Endometrial microvascular endothelial cells (primary cell): ENCODE results near the genes ZNF470, SMIM17, ZNF264, ZNF805, ZNF134 and ZNF8.

DNA sequence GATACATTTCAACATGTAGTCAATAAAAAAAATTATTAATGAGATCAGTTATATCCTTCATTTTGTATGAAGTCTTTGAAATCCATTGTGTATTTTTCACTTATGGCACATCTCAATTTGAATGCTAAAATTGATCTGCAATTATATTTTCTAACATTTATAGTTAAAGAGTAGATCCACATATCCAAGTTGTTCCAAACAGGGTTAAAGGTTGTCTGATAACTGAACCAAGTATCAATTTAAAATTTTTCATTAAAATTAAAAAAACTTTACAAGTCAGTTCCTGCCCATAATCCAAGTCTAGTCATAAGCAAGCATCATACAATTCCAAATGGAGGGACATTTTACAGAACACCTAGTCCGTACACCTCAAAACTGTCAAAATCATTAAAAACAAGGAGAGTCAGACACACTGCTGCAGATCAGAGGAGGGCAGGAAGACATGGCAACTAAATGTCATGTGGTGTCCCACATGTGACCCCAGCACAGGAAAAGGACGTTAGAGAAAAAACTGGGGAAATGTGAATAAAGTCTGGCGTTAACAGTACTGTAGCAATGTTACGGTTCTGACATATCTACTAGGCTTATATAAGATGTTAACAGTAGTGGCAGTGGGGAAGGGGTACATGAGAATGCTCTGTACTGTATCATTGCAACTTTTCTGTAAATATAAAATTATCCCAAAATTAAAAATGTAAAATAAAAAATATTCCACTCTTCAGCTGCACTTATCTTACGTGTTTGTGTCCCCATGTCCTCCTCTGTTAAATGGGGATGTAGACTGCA is 2.4 kb downstream of the ZSCAN5A start:
- RAMPAGE, long total RNA, result no peak

DNA sequence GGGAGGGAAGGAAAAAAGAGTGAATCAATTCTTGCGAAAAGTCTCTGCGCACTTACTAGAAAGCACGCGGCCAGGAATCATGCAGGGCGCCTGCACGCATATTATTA is 421 bp downstream of the ZSCAN5A start:
- RAMPAGE, long total RNA, result no peak

DNA sequence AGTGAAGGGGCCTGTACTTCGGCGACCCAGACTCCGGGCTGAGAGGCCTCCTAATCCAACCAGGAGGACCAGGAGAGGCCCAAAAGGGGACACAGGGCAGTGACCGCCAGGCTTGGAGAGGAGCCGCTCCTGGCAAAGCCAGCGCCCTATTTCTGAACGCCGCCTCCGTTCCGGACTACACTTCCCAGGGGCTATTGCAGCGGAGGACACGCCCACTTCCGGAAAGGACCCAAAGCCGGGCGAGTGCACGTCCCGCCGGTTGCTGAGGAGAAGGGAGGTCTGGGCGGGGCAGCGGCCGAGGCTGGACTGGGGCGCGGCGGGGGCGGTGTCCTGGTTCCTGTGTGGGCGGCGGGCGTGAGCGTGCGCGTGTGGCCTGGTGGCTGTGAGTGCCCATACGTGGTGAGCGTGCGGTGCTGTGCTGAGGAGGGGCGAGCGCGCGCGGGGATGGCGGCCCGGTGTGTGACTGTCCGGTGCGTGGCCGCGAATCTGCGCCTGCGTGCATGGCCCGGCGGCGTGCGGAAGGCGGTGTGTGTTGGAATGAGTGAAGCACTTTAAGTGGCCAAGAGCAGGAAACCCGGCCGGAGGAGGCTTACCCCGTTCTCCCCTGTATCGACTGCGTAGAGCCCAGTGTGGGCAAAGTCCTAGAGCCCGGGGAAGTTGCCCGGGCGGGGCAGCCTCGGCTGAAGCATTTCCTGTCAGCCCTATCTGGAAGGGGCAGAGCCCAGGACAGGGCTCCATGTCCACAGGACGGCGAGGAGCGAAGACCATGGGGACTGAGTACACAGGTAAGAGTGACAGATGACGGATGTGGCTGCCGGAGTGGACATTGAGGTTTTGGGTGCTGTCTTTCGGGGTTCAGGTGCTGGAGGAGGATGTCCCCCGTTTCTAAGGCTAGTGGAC is at the start of gene ZNF470:
Gene ZNF470, plus strand, starts transcription at position 215 of the 900 bp plus-strand sequence.
- RAMPAGE, long total RNA, result no peak

DNA sequence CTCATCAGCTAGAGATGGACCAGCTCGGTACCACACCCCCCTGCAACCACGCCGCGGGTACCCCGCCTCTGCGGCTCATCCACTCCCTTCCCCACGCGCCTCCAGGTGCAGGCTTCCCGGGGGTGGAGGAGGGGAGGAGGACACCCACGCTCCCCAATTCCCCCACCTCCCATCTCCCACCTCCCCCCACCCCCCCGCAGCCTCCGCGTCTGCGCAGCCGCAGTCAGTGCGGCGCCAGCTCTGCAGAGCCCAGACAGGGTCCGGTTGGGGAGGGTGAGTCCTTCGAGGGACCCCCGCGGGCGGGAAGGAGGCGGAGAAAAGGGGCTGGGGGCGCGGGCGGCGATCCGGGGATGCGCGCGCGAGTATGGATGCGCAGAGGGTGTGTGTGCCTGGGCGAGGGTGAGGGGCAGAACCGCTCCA is at the start of gene SMIM17:
Gene SMIM17, plus strand, starts transcription at position 222 of the 420 bp plus-strand sequence.
- RAMPAGE, long total RNA, result no peak

DNA sequence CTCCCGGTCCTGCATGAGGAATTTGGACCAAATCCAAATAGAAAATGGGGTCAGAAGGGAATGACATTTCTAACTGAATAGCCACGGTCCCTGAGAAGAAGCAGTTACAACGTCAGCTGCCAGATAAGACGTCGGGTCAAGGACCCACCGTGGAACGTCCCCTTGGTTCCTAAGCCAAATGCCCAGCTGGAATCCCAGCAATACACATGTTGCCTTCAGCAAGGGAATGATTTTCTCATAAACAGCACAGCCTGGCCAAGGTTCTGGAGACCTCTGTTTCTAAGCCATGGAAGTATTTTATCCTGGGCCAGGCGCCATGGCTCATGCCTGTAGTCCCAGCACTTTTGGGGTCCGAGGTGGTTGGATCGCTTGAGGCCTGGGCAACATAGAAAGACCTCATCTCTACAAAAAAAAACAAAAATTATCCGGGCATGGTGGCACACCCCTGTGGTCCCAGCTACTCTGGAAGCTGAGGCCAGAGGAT is 109.2 kb upstream of the PEG3 start:
- RAMPAGE, long total RNA, result no peak

GRCh38 chr19:56981317-56981974 is 138.3 kb upstream of the USP29 start:
- RAMPAGE, long total RNA, result no peak

- RAMPAGE, long total RNA, result no peak
Observed at GRCh38 chr19:57191052-57192118, at the start of gene ZNF264. ZNF264 (plus strand) TSS chr19:57191500.

- RAMPAGE, long total RNA, result no peak
Observed at GRCh38 chr19:57240291-57241167, at the start of gene ZNF805. ZNF805 (plus strand) TSS chr19:57240632.

DNA sequence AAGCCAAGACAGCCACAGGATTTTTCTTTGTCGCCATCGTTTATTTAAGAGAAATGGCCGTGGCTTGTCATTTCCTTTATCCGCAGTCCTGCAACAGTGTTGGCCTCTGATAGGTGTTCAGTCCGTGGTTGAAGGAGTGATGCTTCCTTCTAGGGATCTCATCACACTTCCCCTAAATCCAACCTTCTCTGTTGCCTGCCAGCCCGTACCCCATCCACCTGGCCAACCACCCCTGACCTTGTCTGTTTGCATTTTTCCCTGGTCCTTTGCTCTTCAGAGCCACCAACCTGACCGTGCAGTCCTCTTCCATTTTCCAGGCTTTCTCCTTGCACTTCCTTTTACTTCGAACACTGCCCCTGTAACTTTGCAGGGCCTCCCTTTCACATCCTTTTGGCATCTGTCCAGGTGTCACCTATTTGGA is 628 bp downstream of the ZNF460 start:
- RAMPAGE, long total RNA, result no peak

- RAMPAGE, long total RNA, result no peak
Observed at GRCh38 chr19:57577439-57577980, 1.2 kb downstream of the ZNF416 start.

- RAMPAGE, long total RNA, result start-site peak on the plus strand at chr19:57614230-57614266, 25 and 69 reads in 2 replicates
Observed at GRCh38 chr19:57613837-57615142, at the start of gene ZNF134. ZNF134 (plus strand) TSS chr19:57614242.

- RAMPAGE, long total RNA, result no peak
Observed at GRCh38 chr19:57738754-57739252, 7.8 kb upstream of the ZNF776 start.

DNA sequence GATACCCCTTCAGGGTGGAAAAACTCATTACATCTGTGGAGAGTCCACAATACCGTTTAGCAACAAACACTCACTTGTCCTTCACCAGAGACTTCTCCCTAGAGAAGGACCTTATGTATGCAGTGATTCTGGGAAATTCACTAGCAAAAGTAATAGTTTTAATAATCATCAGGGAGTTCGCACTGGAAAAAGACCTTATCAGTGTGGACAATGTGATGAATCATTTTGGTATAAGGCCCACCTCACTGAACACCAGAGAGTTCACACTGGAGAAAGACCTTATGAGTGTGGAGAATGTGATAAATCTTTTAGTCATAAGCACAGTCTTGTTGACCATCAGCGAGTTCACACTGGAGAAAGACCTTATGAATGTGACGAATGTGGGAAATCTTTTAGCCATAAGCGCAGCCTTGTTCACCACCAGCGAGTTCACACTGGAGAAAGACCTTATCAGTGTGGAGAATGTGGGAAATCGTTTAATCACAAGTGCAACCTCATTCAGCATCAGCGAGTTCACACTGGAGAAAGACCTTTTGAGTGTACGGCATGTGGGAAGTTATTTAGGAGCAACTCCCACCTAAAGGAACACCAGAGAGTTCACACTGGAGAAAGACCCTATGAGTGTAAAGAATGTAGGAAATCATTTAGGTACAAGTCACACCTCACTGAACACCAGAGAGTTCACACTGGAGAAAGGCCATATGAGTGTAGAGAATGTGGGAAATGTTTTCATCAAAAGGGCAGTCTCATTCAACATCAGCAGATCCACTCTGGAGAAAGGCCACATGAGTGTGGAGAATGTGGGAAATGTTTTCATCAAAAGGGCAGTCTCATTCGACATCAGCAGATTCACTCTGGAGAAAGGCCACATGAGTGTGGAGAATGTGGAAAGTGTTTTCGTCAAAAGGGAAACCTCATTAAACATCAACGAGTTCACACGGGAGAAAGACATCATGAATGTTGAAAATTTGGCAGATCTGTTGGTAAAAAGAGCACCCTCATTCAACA is 7.4 kb downstream of the ZNF776 start:
- RAMPAGE, long total RNA, result no peak

DNA sequence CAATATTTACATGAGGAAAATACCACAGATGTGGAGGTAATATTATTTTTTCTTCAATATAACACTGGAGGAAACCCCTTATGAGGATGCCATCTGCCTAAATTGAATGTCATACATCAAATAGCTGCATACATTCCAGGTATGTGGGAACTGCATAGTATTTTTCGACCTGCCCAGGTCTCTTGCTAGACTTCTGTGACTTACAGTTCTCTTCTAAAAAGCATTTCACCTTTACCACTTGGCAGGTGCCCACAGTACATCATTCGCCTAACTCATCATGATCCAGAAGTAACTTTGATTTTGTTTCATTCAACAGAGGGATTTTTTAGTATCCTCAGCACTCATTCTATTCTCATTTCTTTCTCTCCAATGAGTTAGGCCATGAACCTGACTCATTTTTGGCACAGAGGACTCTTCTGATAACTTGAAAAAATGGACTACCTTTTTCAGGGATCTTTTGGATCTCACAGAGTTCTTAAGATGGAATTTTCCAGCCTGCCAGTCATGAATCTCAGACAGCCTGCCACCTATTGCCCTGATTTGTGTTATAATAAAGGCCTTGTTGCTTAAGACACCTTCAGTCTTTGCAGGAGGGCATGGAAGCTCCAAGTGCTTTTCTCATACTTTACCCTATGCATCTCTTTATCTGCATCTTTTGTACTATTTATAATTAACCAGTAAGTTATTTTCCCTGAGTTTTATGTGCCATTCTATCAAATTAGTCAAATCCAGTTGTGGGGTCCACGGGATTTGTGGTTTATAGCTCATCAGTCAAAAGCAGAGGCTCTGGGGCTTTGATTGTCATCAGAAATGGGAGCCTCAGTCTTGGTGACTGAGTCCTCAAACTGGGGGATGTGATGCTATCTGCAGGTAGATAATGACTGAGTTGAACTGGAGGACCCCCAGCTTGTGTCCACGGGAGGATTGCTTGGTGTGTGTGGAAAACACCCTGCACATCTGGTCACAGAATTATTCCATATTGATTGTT is 10.8 kb downstream of the ZNF586 start:
- RAMPAGE, long total RNA, result no peak

GRCh38 chr19:58060452-58060862 is 1.4 kb downstream of the ZNF135 start:
- RAMPAGE, long total RNA, result no peak

GRCh38 chr19:58181959-58182373 is 895 bp upstream of the ZNF274 start:
- RAMPAGE, long total RNA, result no peak

DNA sequence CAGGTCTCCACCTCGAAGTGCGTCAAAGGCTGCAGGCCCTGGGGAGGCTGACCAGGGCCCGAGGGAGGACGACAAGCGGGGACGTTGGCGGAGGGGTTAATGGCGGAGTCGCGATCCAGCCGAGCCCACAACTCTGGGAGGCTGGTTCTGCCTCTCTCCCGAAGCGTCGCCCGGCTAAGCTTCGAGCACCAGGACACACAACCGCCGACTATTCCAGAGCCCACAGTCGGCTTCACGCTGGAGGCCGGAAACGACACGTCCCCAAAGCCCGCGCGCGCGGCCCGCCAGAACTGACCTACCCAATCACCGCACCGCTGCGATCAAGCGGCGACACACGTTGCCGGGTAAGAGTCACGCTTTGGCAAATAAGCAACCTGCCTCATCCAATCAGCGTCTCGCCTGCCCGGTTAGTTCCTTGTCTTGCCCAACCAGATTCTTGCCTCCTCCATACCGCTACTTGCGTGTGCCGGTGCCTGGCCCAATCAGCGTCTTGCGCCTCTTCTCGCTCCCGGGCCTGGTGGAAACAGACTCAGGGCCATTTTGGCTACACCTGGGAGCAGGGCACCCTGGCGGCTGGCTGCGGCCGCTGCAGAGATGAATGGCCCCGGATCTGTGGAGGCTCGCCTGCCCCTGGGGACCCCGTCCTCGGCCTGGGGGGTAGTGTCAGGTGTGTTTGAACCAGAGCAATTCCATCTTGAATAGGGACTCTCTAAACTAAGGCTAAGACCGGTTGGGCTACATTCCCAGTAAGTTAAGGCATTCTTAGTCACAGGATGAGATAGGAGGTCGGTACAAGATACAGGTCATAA is 11.7 kb upstream of the ZNF544 start:
- RAMPAGE, long total RNA, result no peak

DNA sequence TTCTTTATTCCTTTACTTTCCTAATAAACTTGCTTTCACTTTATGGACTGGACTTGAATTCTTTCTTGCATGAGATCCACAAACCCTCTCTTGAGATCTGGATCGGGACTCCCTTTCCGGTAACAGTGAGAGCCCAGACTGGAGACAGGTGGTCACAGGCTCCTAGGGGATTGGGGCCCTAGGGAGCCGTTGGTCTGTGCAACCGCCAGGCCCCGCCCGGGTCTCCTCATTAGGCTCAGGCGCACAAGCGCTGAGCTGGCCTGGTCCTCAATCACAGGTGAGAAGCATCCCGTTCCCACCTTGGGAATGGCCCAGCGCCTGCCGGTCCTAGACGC is 10.8 kb upstream of the ZNF544 start:
- RAMPAGE, long total RNA, result no peak

DNA sequence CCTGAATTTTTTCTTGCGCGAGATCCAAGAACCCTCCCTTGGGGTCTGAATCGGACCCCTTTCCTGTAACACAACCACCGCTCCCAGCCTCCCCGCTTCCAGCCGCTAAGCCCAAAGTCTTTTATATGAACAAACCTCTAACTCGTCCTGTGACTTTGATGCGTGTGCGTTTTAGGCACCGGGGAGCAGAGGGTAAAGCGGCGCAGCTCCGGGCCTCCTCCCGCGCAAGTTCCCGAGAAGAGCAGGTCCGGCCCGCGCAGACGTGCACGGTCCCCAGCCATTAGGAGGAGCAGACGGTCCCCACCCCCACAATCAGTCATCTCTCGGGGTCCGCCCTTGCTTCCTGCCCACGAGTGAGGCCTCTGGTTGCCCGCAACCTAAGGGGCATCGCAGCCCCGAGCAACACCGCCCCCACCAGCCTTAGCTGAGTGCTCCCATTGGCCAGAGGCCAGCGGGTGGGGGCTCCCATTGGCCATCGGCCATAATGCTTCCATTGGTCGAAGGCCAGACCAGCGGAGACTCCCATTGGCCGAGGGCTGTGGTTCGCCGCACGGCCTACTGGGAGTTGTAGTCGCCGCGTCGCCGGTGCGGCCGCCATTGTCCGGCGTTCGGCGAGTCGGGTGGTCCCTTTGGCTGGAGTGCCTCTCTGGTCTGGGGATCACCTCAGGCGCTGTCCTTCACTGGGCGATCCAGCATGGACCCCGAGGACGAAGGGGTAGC is at the start of gene ZNF8:
Gene ZNF8, plus strand, starts transcription at position 568 of the 720 bp plus-strand sequence.
- RAMPAGE, long total RNA, result start-site peak on the plus strand centred at position 590 of the sequence, 44 bp wide, 30 and 30 reads in 2 replicates

GRCh38 chr19:58385065-58385473 is 2.0 kb upstream of the RPS5 start:
- RAMPAGE, long total RNA, result no peak